ENCODE data around the gene ENDOU.

- RRBS = no CpG with 5 or more reads among the region's 5 CpGs
Observed at GRCh38 chr12:46213511-46214170, 55.2 kb downstream of the SLC38A1 start.

DNA sequence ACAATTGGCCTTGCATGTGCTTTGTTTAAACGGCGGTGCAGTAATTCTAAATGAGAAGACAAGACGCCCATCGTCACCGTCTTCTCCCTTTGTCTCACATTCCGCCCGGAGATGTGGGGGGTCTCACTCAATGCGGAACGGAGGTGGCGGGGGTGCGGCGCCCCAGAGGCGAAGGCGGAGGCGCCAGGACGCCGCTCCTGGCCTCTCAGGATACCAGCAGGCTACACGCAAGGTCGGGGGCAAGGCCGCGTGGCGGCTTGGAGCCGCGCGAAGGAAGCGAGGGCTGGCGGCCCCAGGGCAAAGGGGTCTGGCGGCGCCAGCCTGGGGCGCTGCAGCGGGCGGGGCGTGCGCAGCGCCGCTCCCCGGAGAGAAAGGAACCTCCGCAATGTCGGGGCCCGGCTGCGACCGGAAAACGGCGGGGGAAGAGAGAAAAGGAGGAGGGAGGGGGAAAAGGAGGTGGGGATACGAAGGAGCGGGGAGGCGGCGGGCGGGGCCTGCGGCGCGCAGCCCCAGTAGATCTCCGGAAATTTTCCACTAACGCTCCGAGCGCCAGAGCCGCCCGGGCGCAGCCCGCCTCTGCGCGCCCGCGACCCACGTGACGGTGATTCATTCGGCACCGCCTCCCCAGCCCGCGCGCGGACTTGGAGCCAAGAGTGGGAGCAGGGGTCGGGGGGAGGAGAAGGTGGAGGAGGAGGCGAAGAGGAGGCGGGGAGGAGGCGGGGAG, 10.5 kb upstream of the SLC38A2 start:
- RRBS = 1% methylated on average over 8 of the region's 76 CpGs

DNA sequence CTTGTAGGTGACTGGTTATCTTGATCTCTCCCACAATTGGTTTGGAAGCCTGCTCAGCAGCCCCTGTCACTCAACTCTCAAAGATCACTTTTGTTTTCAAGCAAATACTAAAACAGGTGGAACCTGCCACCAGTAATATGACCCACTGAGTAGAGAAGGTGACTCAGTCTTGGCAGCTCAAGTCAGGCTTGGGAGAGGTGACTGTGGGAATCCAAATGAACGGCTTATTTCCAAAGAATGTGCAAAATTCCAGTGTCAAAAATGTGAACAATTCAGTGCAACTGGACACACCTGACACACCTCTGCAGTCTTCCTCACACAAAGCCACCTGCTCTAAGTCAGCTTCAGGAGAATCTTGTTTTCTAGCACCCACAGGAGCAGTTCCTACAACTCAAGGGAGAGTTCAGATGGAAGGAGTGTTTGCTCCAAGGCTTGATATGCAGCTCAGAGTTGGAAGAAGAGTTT, 83.3 kb upstream of the SLC38A2 start:
- RRBS = no CpG with 5 or more reads among the region's 1 CpG

DNA sequence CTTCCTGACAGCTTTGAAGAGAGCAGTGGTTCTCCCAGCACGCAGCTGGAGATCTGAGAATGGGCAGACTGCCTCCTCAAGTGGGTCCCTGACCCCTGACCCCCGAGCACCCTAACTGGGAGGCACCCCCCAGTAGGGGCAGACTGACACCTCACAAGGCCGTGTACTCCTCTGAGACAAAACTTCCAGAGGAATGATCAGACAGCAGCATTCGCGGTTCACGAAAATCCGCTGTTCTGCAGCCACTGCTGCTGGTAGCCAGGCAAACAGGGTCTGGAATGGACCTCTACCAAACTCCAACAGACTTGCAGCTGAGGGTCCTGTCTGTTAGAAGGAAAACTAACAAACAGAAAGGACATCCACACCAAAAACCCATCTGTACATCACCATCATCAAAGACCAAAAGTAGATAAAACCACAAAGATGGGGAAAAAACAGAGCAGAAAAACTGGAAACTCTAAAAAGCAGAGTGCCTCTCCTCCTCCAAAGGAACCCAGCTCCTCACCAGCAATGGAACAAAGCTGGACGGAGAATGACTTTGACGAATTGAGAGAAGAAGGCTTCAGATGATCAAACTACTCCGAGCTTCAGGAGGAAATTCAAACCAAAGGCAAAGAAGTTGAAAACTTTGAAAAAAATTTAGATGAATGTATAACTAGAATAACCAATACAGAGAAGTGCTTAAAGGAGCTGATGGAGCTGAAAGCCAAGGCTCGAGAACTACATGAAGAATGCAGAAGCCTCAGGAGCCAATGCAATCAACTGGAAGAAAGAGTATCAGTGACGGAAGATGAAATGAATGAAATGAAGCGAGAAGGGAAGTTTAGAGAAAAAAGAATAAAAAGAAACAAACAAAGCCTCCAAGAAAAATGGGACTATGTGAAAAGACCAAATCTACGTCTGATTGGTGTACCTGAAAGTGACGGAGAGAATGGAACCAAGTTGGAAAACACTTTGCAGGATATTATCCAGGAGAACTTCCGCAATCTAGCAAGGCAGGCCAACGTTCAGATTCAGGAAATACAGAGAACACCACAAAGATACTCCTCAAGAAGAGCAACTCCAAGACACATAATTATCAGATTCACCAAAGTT, 207.3 kb downstream of the SLC38A4 start:
- RRBS = no CpG with 5 or more reads among the region's 17 CpGs

- RRBS = no CpG with 5 or more reads among the region's 3 CpGs
Observed at GRCh38 chr12:46640001-46640512, 185.7 kb downstream of the SLC38A4 start.

DNA sequence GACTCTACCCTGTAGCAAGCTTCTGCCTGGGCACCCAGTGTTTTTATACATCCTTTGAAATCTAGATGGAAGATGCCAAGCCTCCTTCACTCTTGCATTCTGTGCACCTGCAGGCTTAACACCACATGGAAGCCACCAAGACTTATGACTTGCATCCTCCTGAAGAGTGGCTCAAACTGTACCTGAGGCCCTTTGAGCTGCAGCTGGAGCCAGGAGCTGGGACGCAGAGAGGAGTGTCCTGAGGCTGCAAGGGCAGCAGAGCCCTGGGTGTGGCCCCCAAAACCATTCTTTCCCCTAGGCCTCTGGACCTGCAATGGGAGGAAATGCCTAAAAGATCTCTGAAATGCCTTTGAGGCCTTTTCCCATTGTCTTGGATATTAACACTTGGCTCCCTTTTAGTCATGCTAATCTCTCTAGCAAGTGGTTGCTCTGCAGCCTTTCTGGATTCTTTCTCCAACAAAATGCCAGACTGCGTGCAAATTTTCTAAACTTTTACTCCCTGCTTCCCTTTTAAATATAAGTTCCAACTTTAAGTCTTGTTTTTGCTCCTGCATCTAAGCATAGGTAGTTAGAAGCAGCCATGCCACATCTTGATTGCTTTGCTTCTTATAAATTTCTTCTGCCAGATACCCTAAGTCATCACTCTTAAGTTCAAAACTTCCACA, 156.1 kb downstream of the SLC38A4 start:
- RRBS = no CpG with 5 or more reads among the region's 2 CpGs

DNA sequence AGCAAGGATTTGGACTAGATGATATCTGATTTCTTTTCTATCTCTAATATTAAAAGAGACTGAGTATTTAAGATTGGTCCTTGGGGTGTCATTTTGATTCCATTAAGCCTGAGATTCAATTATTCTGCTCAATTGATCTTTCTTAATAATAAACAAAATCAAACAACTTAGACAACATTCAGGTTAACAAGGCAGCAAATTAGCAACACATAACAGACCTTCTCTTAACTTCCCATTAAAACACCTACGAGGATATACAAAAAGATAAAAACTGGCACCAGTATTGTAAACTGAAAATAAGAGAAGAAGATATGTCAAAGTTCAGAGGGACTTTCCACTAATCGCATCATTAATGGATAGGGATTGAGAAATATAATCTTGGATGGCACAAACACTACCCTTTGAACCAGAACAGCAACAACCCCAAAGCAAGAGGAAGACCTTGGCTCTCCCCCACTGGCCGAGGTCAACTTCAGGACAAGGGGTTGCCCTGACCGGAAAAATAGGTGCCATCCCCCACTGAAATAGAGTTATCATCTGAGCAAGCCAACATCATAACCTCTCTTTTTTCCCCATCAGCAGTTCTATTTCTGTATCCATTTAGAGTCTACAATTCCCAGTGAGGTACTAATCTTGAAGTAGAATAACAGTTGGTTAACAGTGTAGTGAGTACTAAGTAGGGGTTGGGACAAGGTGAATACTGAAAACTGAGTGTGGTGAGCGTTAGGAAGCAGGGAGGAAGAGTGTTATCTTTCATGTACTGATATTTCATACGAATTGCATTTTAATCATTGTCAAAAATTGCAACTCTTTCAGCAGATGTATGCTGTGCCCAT, 72.4 kb upstream of the PCED1B start:
- RRBS = no CpG with 5 or more reads among the region's 6 CpGs

GRCh38 chr12:47068046-47068433, 11.4 kb upstream of the PCED1B start:
- RRBS = no CpG with 5 or more reads among the region's 3 CpGs

DNA sequence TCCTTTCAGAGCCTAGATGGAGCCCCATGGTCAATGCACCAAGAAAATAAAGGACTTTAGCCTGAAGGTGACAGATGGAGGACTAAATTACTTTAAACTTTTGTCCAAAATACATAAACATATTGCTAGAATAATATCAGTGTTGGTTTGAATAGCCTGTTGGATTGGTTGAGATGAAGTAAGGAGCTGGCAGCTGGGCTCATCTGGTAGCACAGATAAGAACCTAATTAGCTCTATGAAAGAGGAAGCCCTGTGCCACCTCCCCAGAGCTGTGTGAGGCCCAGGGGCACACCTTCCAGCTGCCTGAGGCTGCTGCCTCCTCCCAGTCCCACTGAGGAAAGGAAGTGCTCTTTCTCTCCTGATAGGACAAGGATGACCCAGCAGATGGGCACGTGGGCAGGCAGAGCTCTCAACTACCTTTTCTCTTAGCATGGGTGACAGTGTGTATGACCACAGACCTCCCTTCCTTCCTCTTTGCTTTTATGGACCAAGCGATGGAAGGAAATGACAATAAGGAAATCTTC, 127.4 kb upstream of the AMIGO2 start:
- RRBS = no CpG with 5 or more reads among the region's 2 CpGs

DNA sequence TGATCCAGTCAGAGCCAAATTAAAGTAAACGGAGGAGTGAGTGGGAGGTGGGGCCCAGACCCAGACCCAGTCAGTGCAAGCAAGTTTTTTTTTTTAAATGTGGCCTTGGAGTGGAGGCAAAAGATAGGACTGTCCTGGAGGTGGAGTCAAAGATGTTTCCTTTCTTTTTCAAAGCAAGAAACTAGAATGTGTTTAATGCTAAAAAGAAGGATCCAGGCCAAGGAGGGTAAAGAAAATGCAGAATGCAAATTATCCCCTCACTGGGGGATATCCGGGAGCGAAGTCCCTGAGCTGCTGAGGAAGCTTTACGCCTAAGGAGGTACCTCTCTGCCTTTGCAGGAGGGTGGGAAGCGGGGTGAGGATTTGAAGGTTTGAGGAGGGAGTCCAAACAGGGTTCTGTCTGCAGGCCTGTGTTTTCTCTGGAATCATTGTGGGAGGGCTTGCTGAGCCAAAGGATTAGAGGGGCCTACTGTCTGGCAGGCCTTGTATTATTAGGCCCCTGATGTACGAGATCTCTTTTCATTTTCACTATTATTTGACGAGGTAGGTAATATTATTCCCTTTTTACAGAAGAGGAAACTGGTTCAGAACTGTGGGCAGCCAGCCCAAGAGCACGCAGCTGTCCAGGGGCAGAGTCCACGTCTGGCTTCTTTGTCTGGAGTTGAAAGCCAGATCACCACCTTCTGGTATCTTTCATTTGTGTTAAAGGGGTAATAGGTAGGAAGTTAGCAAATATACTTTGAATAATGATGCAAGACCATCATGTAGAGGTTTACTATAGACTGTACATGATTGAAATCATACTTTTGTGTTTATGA, 143.8 kb upstream of the AMIGO2 start:
- RRBS = no CpG with 5 or more reads among the region's 9 CpGs

DNA sequence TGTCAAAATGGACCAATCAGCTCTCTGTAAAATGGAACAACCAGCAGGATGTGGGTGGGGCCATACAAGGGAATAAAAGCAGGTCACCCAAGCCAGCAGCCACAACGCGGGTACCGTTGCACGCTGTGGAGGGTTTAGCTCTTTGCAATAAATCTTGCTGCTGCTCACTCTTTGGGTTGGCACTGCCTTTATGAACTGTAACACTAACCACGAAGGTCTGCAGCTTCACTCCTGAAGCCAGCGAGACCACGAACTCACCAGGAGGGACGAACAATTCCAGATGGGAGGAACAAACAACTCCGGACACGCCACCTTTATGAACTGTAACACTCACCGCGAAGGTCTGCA, 227.1 kb upstream of the AMIGO2 start:
- RRBS = no CpG with 5 or more reads among the region's 12 CpGs

DNA sequence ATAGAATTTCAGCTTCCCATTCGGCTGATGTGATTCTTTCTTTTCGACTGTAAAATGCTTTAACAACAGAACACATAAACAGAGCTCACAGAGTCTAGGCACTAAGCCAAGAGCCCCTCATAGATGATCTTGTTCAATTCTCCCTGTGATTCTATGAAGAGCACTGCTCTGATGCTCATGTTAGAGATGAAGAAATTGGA, 232.7 kb downstream of the RPAP3 start:
- RRBS = no CpG with 5 or more reads among the region's 2 CpGs

- RRBS = no CpG with 5 or more reads among the region's 14 CpGs
Observed at GRCh38 chr12:47651233-47652088, 54.4 kb downstream of the RPAP3 start.

DNA sequence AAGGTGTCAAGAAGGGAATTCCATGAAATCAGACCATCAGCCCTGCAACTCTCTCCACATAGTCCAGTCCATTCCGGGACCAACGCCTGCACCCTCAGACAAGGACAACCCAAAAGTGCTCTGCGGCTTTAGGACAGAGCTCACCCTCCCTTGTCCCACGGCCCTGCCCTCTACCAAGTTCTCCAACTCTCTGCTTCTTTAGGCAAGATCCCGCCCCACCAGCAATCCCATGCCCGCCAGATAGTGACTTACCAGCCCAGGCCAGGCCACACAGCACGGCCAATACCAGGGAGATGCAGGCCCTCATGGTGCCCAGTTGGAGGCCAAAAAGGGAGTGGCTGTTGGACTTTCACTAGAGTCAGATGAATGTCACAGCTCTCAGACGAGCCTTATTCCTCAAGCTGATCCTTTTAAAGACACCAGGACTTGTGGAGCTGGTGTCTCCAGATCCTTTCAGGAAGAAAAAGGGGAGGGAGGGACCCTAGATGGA, at the start of gene ENDOU:
Gene ENDOU, minus strand, starts transcription at position 384 of the 490 bp plus-strand sequence.
- RRBS = no CpG with 5 or more reads among the region's 8 CpGs

GRCh38 chr12:47755480-47756677, 2.8 kb downstream of the RAPGEF3 start:
- RRBS = no CpG with 5 or more reads among the region's 13 CpGs

DNA sequence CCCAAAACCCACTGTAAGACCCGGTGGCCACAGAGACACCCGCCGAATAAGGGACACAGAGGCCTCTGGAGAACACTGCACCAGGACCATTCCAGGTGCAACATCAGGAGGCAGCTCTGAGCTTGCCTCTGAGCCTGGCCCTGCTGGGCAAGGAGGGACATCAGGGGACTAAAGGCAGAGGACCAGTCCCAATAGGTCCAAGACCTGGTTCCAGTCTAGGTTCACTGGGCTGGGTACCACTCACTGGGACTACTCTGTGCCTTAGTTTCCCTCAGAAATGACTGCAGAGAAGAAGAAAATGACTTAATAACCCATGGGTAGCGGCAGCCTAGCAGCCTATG, 1.6 kb downstream of the HDAC7 start:
- RRBS = no CpG with 5 or more reads among the region's 4 CpGs

- RRBS = 2% methylated on average over 5 of the region's 16 CpGs
Observed at GRCh38 chr12:47819524-47819630, 326 bp downstream of the HDAC7 start.

DNA sequence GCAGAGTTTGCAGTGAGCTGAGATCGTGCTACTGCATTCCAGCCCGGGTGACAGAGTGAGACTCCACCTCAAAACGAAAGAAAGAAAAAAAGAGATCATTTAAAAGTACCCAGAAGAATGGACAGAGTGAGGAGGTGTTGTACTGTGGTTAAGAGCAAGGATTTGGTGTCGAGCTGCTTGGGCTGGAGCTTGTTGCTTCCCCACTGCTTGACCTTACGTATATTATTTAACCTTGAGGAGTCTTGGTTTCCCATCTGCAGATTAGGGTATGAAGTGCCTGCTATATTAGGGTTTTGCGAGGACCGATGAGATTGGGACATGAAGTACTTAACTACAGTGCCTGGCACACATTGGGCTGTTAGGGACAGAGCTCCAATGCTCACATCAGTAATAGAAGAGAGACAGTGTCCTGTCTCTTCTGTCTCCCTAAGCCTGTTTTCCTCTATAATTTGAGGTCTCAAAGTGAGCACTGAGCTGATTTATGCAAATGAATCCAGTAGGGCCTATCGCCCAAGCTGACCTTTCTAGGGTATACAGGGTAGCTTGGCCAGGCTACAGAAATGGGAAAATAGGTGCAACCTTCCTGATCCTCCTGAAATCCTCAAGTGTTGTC, 8.5 kb upstream of the HDAC7 start:
- RRBS = no CpG with 5 or more reads among the region's 8 CpGs

- RRBS = no CpG with 5 or more reads among the region's 9 CpGs
Observed at GRCh38 chr12:47842245-47842703, 22.6 kb upstream of the HDAC7 start.

GRCh38 chr12:47882271-47882504, 22.6 kb downstream of the VDR start:
- RRBS = no CpG with 5 or more reads among the region's 3 CpGs

Data from HGPS cell (cell line).